Liver (tissue), 9 donors: ENCODE results near the gene BMP2.

DNA sequence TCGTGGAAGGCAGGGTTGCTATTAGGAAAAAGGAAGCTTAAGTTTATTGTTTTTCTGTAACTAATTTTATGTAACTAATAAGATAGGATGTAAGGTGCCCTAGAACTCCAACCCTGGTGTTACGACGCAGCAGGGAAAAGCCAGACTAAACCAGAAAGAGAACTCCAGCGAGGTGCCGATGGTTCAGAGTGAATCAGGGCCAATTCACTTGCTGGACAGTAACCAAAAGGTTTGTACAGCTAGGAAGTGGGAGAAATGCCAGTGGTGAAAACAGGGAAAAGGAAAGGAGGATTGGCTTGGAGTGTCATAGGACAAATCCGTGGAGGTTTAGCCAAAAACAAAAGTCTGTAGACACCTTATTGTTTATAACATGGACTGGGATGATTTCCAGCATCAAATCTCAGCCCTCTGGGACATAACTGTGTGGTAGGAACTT is 62.2 kb upstream of the CHGB start:
- PRO-cap, 5 experiments = no peak in any of the 5 experiments
- RAMPAGE, long total RNA, 2 experiments = no peak in any of the 2 experiments
- RRBS = no CpG with 5 or more reads among the region's 6 CpGs

- PRO-cap, 5 experiments = no peak in any of the 5 experiments
- RAMPAGE, long total RNA, 2 experiments = no peak in any of the 2 experiments
- RRBS = no CpG with 5 or more reads among the region's 11 CpGs
Measured at GRCh38 chr20:5863256-5864010, 47.9 kb upstream of the CHGB start.

- PRO-cap, 5 experiments = no peak in any of the 5 experiments
- RAMPAGE, long total RNA, 2 experiments = no peak in any of the 2 experiments
- RRBS = no CpG with 5 or more reads among the region's 4 CpGs
Measured at GRCh38 chr20:6014195-6014792, 8.4 kb downstream of the CRLS1 start.

DNA sequence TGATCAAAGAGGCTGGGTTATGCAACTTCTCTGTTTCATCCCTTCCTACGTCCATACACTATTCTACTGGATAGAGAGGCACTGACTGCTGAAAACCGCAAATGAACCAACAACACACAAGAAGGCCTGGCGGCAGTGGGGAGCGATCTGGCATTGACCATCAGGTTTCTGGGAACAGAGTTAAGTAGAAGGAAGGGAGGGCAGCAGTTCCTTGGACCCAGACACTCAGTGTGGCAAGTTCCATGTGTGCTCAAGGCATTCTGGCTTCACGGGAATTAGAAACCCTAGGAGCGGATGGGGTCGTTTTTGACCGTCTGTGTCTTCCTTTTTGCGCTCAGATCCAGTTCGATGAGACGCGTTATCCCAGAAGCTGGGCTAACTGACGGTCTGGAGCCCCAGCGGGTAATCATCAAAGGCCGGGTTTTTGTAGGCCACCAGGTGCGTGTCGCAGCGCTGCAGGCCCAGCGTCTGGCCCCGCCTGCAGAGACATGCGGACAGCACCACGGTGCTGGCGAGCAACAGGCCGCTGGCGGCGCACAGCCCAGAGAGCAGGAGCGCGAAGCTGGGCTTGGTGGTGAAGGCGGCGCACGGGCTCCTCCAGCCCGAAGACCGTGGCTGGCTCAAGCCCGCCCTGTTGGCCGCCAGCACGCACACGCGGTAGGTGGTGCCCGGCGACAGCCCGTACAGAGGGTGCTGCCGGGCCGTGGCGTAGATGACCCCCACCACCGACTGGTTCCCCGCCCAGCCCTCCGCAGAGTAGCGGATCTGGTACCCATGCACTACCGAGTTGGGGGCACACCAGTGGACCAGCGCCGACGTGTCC is 13.0 kb downstream of the LRRN4 start:
- PRO-cap, 5 experiments = peak in 1 of 5 experiments; most common plus-strand start position 365 of the sequence (in 1)
- RAMPAGE, long total RNA, 2 experiments = no peak in any of the 2 experiments
- RRBS = no CpG with 5 or more reads among the region's 52 CpGs

GRCh38 chr20:6093900-6094438 is 28.9 kb downstream of the FERMT1 start:
- PRO-cap, 5 experiments = no peak in any of the 5 experiments
- RAMPAGE, long total RNA, 2 experiments = no peak in any of the 2 experiments
- RRBS = no CpG with 5 or more reads among the region's 4 CpGs

GRCh38 chr20:6107401-6107905 is 15.4 kb downstream of the FERMT1 start:
- PRO-cap, 5 experiments = no peak in any of the 5 experiments
- RAMPAGE, long total RNA, 2 experiments = no peak in any of the 2 experiments
- RRBS = no CpG with 5 or more reads among the region's 4 CpGs

DNA sequence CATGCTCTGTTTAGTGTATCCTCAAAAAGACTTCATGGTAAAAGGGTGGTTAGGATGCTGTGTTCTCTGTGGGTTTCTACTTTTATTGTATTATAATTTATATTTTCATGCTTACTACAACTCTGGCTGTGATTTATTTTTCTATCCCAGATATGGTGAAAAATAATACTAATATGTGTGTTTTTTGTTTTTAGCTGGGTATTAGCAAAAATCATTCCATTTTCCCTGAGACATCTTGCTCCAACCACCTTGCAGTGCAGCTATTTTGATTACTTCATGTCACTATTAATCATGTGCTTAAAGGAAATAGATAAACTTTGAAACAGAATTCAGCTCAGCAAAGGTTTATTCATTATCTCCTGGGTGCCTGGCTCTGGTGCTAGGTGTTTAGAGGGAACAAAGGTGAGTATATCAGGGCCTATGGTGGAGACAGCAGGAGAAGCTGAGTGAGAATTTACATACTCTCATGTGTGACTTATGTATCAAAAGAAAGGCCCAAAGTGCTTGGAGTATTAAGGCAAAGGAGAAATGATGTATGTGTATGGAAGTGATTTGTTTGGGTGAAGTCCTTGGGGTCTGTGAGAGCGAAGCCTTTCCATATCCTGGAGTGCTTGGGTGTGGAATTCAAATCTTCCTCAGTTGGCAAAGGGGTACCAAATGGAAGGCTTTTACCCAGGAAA is 63.9 kb upstream of the BMP2 start:
- PRO-cap, 5 experiments = no peak in any of the 5 experiments
- RAMPAGE, long total RNA, 2 experiments = no peak in any of the 2 experiments
- RRBS = no CpG with 5 or more reads among the region's 1 CpG

- PRO-cap, 5 experiments = no peak in any of the 5 experiments
- RAMPAGE, long total RNA, 2 experiments = no peak in any of the 2 experiments
- RRBS = no CpG with 5 or more reads among the region's 4 CpGs
Measured at GRCh38 chr20:6746934-6747459, 20.5 kb upstream of the BMP2 start.

DNA sequence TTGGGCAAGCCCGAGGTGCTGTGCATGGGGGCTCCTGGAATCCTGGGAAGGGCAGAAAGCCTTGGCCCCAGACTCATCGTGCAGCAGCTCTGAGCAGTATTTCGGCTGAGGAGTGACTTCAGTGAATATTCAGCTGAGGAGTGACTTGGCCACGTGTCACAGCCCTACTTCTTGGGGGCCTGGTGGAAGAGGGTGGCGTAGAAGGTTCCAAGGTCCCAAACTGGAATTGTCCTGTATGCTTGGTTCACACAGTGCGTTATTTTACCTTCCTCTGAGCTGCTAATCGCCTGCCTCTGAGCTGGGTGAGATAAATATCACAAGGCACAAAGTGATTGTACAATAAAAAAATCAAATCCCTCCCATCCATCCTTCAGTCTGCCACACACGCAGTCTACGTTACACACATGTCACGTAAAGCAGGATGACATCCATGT is 961 bp upstream of the BMP2 start:
- PRO-cap, 5 experiments = no peak in any of the 5 experiments
- RAMPAGE, long total RNA, 2 experiments = no peak in any of the 2 experiments
- RRBS = no CpG with 5 or more reads among the region's 10 CpGs

- PRO-cap, 5 experiments = peak in 5 of 5 experiments; most common plus-strand start chr20:6767698 (in 3); most common minus-strand start chr20:6767455 (in 5)
- RAMPAGE, long total RNA, 2 experiments = no peak in any of the 2 experiments
- RRBS = 2% methylated on average over 88 of the region's 114 CpGs
Measured at GRCh38 chr20:6767292-6768061, at the start of gene BMP2. Gene BMP2 (plus strand): TSS chr20:6767686.

DNA sequence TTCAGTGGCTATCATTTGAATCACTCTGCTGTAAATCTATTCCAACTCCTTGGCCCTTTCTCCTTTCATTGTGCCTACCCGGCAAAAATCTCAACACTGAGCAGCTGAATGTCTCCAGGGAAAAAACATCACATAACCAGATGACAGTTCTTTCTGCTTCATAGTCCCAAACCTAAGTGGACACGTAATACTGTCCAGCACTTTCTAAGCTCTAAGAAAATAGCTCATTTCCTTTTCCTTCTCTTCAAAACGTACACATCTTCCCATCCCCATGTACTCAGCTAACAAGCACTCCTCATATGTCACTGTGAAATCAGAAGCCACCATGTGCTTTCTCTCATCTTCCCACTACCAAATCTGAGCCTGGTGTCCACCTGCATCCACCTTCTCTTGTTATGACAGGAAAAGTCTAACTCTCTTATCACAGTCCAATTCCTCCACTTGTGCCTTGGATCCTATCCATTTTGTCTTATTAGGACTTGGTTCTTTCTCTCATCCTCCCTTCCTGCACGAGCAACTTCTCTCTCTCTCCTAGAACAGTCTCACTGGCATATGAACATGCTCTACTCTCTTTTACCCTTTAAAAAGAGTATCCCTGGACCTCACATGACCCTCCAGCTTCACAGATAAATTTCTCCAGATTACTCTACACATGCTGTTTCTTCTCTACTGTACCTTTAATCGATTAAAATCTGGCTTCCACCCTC is 23.2 kb downstream of the TMX4 start:
- PRO-cap, 5 experiments = no peak in any of the 5 experiments
- RAMPAGE, long total RNA, 2 experiments = no peak in any of the 2 experiments
- RRBS = no CpG with 5 or more reads among the region's 5 CpGs

GRCh38 chr20:8000406-8001259 is 18.9 kb downstream of the TMX4 start:
- PRO-cap, 5 experiments = no peak in any of the 5 experiments
- RAMPAGE, long total RNA, 2 experiments = no peak in any of the 2 experiments
- RRBS = no CpG with 5 or more reads among the region's 1 CpG

DNA sequence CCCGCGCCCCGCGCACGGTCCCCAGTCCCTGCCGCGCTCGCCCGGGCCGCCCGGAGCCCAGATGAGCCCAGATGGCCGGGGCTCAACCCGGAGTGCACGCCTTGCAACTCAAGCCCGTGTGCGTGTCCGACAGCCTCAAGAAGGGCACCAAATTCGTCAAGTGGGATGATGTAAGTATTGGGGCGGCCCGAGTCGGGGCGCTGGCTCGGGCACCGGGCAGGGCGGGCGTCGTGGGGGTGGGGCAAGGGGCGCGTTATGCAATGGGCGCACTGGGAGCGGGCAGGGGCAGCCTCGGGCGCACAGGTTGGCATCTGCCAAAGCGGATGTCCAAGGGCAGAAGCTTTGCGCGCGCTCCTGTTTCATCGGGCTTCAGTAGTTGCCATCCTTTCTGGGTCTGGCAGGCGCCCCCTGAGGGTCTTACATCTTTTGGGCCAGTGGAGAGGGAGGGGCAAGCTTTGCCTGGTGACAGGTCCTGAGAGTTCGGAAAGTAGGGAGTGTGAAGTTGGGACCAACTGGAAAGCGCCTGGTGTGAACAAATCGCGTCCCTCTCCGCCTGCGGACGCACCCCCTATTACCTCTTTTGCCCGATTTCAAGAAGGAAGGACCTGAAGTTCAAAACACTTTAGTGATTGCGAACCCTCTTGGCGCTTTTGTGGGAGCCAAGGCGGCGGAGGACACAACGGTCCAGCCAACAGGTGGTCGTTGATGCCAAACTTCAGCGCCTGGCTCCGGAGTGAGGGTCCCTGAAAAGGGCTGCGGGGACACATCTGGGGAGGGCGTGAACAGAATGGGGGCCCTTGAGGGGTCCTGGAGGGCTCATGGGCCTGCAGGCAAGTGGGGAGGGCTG is 738 bp downstream of the PLCB1 start:
- PRO-cap, 5 experiments = peak in 2 of 5 experiments; most common plus-strand start position 317 of the sequence (in 2); most common minus-strand start position 124 of the sequence (in 1)
- RAMPAGE, long total RNA, 2 experiments = no peak in any of the 2 experiments
- RRBS = under 1% methylated on average over 14 of the region's 57 CpGs

DNA sequence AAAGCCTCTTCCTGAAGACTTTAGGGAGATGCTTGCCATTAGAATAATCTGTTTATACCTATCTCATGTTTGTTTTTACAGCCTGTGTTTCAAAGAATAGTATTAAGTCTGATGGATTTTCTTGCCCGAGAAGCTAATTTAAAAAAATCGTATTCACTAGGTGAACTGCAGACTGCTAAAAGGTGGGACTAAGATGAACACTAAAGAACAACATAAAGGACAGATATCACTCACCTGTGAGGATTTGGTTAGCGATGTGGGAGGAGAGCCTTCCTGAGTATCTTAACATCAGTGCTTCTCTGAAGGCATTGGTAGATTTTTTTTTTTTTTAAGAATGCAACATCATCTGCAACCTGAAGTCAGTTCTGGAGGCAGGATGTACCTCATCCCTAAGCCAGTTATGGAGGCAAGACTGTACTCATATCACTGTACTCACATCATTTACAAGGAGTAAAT is 60.2 kb downstream of the PLCB1 start:
- PRO-cap, 5 experiments = no peak in any of the 5 experiments
- RAMPAGE, long total RNA, 2 experiments = no peak in any of the 2 experiments
- RRBS = no CpG with 5 or more reads among the region's 3 CpGs

DNA sequence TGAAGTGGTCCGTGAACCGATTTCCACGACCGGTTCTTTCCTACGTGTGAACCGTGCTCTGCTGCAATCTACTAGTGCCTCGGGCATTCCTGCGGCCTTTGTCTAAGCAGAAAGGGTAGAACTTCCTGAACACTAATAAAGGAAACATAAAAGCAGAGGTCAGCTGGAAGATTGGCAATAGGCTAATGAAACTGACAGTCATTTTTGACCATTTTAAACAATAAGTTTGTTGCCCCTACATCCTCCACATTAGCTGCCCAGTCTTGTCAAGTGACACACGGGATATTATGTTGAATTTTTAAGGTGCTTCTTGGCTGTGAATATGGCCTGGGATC is 410.1 kb downstream of the PLCB1 start:
- PRO-cap, 5 experiments = no peak in any of the 5 experiments
- RAMPAGE, long total RNA, 2 experiments = no peak in any of the 2 experiments
- RRBS = no CpG with 5 or more reads among the region's 9 CpGs

DNA sequence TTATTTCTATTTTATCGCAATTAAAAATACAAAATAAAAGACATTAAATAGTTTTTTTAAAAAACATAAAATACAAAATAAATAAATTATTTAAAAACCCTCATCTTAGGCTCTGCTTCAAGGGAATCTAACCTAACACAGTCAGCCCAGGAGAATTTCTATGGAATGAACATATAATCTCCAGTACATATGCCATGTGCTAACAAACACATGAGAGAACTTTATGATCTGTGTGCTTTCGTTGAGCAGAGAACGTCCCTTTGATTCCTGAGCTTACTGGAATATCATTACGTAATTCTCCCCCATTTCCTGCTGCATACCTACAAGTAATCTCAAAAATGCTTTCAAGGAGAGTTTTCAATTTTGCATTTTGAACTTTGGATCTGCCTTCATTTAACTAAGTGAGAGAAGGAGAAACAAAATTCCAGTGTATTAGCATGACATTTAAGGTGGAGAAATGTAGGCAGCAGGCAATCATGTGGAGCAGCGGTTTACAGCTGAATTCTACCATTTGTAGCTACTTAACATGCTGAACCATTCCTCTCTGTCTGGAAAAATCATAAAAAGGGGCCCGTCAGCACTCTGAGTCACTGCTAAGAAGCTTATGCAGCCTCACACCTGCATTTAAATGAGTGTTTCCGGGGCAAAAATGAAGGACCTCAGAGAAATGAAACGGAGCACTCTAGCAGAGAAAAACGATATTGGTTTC is 451.4 kb downstream of the PLCB1 start:
- PRO-cap, 5 experiments = no peak in any of the 5 experiments
- RAMPAGE, long total RNA, 2 experiments = no peak in any of the 2 experiments
- RRBS = no CpG with 5 or more reads among the region's 9 CpGs

- PRO-cap, 5 experiments = no peak in any of the 5 experiments
- RAMPAGE, long total RNA, 2 experiments = no peak in any of the 2 experiments
- RRBS = no CpG with 5 or more reads among the region's 11 CpGs
Measured at GRCh38 chr20:9166182-9166779, 97.4 kb downstream of the PLCB4 start.

DNA sequence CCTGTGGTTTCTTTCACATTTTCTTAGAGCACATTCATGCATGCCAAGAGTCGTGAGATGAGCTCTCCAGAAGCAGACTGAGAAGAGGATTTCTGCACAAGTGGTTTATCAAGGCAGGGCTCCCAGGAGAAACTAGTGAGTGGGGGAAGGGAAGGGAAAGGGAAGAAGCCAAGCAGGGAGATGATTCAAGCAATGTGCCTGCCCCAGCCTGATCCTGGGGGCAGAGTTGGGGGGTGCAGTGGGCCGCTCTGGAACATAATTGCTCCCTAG is 152.0 kb downstream of the PLCB4 start:
- PRO-cap, 5 experiments = no peak in any of the 5 experiments
- RAMPAGE, long total RNA, 2 experiments = no peak in any of the 2 experiments
- RRBS = no CpG with 5 or more reads among the region's 2 CpGs

DNA sequence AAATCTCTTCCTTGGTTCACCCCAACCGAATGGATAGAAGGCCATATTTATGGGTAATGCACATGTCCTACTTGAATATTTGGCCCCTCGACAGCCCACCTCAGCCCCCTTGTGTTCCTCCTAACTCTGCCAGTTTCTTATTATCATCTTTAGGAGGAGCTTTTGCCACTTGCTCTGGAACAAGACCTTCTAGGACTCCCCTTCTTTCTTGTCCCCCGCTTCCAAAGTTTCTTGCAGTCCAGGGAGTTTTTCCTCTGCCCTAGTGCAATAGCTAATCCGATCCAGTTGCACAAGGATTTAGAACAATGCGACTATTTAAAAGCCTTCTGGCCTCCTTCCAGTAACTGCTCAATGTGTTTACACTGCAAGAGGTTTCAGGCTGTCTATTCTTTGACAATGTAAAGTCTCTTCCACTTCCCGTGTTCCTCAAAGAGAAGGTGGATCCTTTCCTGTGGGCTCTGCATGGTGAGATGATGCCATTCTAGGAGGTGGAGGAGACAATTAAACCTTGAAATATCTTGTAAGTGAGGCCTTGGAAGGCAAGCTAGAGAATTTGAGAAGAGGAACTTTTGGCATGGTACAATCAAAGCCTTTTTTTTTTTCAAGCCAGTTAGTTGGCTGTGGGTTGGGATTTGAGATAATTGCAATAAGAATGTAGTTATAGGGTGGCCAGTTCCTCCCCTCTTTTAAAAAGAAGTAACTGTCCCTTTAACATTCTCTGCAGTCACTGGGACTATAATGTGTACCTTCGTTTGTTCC is 212.6 kb upstream of the LAMP5 start:
- PRO-cap, 5 experiments = no peak in any of the 5 experiments
- RAMPAGE, long total RNA, 2 experiments = no peak in any of the 2 experiments
- RRBS = no CpG with 5 or more reads among the region's 7 CpGs

GRCh38 chr20:10110940-10111899 is 76.4 kb downstream of the ANKEF1 start:
- PRO-cap, 5 experiments = peak in 1 of 5 experiments; most common plus-strand start chr20:10111447 (in 1); most common minus-strand start chr20:10111235 (in 1)
- RAMPAGE, long total RNA, 2 experiments = no peak in any of the 2 experiments
- RRBS = no CpG with 5 or more reads among the region's 5 CpGs